Suprapubic skin (tissue), 4 donors: ENCODE data around the gene GNB1L.

DNA sequence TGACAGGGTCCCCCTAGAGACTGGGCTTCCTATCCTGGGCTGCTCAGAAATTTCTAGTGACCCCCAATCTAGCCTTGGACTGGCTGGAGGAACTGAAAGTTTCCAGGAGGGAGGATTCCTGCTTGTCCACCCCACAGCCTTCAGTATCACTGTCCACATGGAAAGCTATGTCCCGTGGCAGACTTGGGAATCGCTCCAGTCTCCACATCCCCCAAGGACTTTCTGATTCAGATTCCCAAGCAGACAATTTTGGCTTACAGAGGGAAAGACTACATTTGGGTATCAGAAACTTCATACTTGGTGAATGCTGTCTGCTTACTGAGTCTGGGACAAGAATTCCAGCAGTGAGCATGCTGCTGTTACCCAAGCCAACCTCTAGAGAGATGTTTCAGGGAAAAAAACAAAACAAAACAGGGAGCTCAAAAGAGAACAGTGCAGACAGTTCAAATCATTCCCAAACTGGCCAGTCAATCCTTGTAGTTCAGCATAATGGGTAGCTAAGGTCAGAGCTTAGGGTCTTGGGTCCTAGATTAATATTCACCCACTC is 9.2 kb upstream of the MICAL3 start:
- PRO-cap = no peak
- RAMPAGE, long total RNA, 4 experiments = no peak in any of the 4 experiments

DNA sequence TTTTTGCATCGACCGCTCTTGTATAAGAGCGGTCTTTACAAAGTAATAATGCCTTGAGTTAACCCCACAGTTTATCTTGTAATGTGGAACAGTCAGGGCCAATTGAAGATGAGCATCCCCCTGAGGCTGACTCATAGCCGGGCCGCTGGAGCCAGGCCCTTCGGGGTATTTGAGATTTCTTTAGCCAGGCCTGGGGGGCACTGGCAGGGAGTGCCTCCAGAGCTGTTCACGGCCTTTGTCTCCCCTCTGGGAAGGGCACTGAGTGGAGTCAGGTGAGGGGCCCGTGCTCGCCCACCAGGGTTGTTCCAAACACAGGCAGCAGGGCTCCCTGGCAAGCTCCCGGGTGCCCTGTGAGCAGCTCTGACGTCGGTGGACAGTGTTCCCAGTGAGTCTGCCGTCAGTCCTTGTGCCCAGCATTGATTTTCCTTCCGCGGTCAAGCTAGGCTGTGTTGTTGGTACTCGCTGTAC is 14.6 kb upstream of the PRODH start:
- PRO-cap = no peak
- RAMPAGE, long total RNA, 4 experiments = no peak in any of the 4 experiments

GRCh38 chr22:19122514-19122895 is 293 bp upstream of the DGCR2 start:
- PRO-cap = bidirectional peak, plus-strand start at chr22:19122719, minus-strand start at chr22:19122395
- RAMPAGE, long total RNA, 4 experiments = no peak in any of the 4 experiments

- PRO-cap = no peak
- RAMPAGE, long total RNA, 4 experiments = no peak in any of the 4 experiments
Measured at GRCh38 chr22:19175285-19176402, 2.9 kb downstream of the SLC25A1 start.

GRCh38 chr22:19289863-19290731 is 1.4 kb downstream of the CLTCL1 start:
- PRO-cap = no peak
- RAMPAGE, long total RNA, 4 experiments = no peak in any of the 4 experiments

DNA sequence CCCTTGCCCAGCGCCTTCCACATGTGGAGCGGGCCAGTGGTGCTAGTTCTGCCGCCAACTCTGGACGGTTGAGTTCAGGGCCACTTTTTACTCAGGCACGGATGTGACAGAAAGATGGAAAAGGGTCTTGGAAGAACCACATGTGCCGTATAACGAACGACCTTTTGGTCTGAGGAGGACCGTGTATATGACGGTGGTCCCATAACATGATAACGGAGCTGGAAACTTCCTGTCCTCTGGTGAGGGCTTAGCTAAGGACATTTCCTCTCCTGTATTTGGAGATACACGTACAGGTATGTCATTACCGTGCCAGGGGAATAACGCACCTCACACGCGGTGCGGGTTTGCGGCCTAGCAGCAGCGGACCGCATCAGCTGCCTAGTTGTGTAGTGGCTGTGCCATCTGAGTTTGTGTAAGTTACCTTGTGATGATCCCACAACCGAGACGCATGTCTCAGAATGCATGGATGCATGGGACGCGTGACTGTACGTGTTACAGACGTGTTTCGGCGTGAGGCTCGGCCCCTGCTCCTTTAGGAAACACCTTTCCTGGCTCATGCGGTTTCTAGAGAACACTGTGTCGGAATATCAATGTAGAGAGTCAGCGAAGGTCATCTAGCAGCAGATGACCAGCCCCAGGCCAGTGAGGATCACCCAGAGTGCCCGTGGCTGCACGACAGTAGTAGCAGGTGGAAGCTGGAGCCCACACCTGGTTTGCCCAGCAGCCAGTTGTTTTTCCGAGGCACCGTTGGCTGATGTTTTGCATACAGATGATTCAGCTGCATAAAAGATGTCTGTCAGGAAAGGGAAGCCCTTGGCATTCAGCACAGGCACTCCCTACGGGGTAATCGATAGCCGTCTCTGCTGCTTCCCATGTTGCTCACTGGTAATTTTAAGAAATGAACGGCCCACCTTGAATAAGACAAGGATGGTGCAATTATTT is 790 bp upstream of the CLTCL1 start:
- PRO-cap = no peak
- RAMPAGE, long total RNA, 4 experiments = no peak in any of the 4 experiments

- PRO-cap = no peak
- RAMPAGE, long total RNA, 4 experiments = no peak in any of the 4 experiments
Measured at GRCh38 chr22:19350694-19351628, 59.4 kb upstream of the CLTCL1 start.

- PRO-cap = no peak
- RAMPAGE, long total RNA, 4 experiments = no peak in any of the 4 experiments
Measured at GRCh38 chr22:19406559-19407505, 24.7 kb downstream of the HIRA start.

GRCh38 chr22:19429376-19430005 is 2.0 kb downstream of the HIRA start:
- PRO-cap = no peak
- RAMPAGE, long total RNA, 4 experiments = no peak in any of the 4 experiments

DNA sequence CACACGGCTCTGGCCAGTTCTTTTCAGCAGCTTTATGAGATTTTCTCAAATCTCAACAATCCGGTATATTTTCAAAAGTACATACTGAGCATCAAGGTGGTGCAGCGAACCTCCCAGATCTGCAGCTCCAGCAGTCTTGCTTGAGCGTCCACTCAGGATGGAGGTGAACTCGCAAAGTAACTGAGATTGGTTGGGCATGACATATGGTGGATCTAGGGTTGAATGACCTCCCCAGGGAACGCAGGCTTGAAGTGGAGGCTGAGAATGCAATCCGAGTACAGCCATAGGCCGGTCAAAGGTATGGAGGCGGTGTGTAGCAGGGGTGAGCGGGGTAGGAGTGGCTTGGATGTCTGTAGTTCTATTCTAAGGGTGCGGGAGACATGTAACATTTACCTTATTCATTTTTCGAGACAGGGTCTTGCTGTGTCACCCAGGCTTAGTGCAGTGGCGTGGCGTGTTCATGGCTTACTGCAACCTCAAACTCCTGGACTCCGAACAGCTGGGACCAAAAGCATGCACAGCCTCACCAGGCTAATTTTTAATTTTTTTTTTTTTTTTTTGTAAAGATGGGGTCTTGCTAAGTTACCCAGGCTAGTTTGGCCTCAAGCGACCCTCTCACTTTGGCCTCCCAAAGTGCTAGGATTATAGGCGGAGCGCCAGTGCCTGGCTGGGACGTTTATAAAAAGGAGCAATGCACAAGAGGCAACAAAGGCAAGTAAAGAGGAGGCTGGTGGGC is 685 bp upstream of the C22orf39 start:
- PRO-cap = no peak
- RAMPAGE, long total RNA, 4 experiments = no peak in any of the 4 experiments

GRCh38 chr22:19576816-19577528 is 52.8 kb upstream of the CLDN5 start:
- PRO-cap = no peak
- RAMPAGE, long total RNA, 4 experiments = no peak in any of the 4 experiments

GRCh38 chr22:19766833-19767581 is 6.4 kb downstream of the TBX1 start:
- PRO-cap = no peak
- RAMPAGE, long total RNA, 4 experiments = no peak in any of the 4 experiments

DNA sequence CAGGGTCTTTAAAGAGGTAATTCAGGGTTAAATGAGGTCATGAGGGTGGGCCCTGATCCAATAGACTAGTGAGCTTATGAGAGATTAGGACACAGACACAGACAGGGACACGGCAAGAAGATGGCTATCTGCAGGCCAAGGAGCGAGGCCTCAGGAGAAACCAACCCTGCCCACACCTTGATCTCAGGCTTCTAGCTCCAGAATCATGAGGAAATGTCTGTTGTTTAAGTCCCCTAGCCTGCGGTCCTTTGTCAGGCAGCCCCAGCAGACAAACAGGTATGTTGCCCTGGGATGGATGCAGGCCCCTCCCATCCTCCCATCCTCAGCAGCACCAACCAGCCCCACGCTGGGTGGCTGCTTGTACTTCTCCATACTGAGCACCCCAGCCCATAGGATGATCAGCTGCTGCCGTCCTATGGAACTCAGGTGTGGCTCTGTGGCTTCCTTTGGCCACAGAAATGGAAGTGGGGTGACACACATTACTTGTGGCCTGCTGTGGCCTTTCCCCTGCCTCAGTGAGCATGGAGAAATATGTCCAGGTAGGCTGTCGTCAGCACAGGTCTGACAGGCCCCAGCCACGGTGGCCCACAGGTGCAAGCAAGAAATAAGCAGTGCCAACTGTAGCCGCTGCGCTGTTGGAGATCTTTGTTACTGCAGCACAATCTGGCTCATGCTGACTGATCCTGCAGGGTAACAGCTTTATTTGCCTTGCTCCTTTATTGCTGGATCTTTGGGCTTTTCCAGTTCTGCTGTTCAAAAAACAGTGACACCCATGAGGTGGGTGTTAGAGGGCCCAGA is 7.8 kb downstream of the GNB1L start:
- PRO-cap = no peak
- RAMPAGE, long total RNA, 4 experiments = no peak in any of the 4 experiments

GRCh38 chr22:19853074-19853973 is 1.4 kb downstream of the GNB1L start:
- PRO-cap = no peak
- RAMPAGE, long total RNA, 4 experiments = start-site peak on the minus strand in 1 of 4 experiments, at chr22:19853254-19853718 at its widest, 14 reads per replicate

GRCh38 chr22:19854730-19855721 is at the start of gene GNB1L:
TSS of gene GNB1L (minus strand) at chr22:19854874.
- PRO-cap = bidirectional peak, plus-strand start at chr22:19855033, minus-strand start at chr22:19854816; unidirectional peak, minus-strand start at chr22:19855416
- RAMPAGE, long total RNA, 4 experiments = start-site peak on the minus strand in 3 of 4 experiments, at chr22:19854812-19854894 at its widest, 206 to 280 reads per replicate

- PRO-cap = no peak
- RAMPAGE, long total RNA, 4 experiments = no peak in any of the 4 experiments
Measured at GRCh38 chr22:19918648-19919133, 22.9 kb upstream of the COMT start.

- PRO-cap = no peak
- RAMPAGE, long total RNA, 4 experiments = no peak in any of the 4 experiments
Measured at GRCh38 chr22:19930841-19931609, 10.5 kb upstream of the COMT start.

DNA sequence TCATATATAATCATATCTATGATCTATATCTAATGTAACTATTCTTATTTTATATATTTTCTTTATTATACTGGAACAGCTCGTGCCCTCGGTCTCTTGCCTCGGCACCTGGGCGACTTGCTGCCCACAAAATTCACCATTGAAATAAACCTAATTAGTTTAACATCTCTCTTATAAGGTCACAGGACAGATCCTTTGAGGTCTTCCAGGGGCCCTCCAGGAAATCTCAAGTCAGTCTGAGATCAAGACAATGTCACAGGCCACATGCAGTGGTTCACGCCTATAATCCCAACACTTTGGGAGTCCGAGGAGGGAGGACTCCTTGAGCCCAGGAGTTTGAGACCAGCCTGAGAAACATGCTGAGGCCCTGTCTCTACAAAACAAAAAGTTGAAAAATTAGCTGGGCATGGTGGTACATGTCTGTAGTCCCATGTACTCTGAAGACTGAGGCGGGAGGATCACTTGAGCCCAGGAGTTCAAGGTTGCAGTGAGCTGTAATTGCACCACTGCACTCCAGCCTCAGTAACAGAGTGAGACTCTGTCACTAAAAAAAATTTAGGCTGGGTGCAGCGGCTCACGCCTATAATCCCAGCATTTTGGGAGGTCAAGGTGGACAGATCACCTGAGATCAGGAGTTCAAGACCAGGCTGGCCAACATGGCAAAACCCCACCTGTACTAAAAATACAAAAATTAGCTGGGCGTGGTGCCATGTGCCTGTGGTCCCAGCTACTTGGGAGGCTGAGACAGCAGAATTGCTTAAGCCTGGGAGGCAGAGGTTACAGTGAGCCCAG is 6.7 kb upstream of the TXNRD2 start:
- PRO-cap = no peak
- RAMPAGE, long total RNA, 4 experiments = no peak in any of the 4 experiments

- PRO-cap = no peak
- RAMPAGE, long total RNA, 4 experiments = no peak in any of the 4 experiments
Measured at GRCh38 chr22:19966892-19967731, 25.5 kb upstream of the TXNRD2 start.

GRCh38 chr22:19984195-19984648 is 32.4 kb downstream of the ARVCF start:
- PRO-cap = no peak
- RAMPAGE, long total RNA, 4 experiments = no peak in any of the 4 experiments